NT2/D1 (cell line): ENCODE measurements around the genes PDE12, DENND6A, FLNB and ABHD6.

DNA sequence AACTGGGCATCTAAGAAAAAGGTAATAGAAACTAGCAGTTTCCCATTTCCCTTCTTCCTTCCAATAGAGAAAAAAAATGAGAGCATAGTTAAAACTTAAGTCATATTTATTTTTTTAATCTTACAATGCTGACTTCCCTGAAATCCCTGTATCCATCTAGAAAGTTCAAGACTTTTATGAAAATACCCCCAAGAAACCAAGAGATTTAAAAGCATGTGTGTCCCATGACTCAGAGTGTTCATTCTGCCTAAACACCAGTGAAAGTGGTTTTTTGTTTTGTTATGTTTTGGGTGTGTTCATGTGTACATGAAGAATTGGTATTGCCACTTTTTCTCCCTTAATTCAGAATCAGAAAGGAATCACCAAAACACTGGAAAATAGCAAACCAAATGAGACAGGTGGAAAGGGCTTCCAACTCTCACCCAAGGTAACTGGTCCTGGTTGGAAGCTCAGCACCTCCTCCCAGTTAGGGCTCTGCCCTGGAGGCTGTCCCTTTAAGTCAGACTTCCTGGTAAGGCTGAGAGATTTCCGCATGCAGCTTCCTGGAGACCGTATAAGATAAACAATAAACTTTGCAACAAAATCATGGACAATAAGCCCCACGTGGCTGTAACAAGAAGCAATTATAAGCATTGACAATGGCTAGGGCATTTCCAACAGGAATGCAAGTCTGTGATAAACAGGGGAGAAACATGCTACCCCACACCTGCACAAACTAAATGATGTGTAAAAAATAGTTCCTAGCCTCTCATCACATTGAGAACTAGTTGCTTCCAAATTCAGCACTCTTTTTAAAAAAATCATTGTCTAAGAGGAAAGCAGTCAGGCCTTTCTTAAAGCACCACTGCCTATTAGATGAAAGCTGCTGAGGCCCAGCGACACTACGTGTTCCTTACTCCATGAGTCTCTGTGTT is 122.0 kb upstream of the ARHGEF3 start:
- RRBS, 2 experiments, result no CpG with 5 or more reads among the region's 5 CpGs

DNA sequence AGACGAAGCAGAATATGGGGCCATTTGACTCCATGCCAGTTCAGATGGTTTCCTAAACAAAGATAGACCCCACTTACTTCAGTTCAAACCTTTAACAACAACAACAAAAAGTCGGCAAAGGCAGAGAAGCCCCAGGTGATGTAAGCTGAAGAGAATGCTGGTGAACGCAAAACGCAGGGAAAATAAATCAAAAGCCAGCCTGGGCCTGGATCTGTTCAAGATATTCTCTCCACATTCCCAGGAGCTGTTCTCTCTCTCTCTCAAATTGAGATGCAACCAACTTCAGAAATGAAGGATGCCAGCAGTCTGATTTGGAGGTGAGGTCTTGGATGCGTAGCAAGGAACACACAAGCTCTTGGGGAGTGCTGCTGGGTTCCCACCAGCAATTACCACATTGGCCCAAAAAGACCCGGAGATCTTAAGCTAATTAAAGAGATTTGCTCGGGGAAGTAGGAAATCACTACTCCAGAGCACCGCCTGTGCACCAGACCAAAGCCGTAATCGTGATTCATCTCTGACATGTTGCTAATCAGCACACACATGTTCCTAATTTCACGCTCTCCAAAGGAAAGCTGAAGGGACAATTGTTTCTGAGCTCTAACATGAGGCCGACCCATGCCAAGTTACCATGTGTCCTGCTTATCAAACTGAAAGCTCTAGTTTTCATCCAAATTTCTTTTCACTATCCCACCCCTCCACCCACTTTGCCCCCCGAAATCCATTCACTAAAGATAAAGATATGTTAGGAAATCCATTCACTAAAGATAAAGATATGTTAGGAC is 37.1 kb downstream of the IL17RD start:
- RRBS, 2 experiments, result no CpG with 5 or more reads among the region's 13 CpGs

GRCh38 chr3:57556180-57556983 is at the start of gene PDE12:
Gene PDE12, plus strand, starts transcription at chr3:57556274.
- RRBS, 2 experiments, result 3 to 8% methylated on average over 8 to 10 of the region's 77 CpGs

GRCh38 chr3:57583416-57584146 is 13.6 kb downstream of the ARF4 start:
- RRBS, 2 experiments, result no CpG with 5 or more reads among the region's 5 CpGs

DNA sequence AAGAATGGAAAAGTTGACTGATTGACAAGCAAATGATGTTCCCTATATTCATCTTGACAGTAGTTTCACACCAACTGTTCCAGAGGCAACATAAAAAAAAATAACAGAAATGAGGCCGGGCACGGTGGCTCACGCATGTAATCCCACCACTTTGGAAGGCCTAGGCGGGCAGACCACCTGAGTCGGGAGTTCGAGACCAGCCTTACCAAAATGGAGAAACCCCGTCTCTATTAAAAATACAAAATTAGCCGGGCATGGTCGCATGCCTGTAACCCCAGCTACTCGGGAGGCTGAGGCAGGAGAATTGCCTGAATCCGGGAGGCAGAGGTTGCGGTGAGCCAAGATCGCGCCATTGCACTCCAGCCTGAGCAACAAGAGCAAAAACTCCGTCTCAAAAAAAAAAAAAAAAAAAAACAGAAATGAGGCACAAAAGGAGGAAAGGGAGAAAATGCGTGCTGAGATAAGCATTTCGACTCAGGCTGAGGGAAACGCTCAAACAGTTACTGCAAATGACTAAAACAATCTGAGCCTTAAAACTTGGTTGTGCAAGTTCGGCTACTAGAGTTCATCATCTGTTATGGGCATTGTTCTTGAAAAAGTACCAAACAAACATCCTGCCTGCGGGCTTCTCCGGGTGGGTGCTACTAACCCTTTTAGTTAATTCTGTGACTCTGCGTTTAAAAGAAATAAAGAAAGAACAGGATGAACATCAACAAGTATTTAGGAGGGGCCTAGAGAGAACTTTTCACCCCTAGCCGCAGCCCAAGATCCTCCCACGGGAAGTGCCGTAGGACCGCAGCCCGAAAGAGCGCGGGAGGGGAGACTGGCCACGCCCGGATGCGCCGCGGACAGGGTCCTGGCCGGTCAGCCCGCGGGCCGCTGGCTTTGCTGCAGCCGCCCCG is 789 bp downstream of the DENND6A start:
- RRBS, 2 experiments, result under 1 to 2% methylated on average over 6 of the region's 40 CpGs

DNA sequence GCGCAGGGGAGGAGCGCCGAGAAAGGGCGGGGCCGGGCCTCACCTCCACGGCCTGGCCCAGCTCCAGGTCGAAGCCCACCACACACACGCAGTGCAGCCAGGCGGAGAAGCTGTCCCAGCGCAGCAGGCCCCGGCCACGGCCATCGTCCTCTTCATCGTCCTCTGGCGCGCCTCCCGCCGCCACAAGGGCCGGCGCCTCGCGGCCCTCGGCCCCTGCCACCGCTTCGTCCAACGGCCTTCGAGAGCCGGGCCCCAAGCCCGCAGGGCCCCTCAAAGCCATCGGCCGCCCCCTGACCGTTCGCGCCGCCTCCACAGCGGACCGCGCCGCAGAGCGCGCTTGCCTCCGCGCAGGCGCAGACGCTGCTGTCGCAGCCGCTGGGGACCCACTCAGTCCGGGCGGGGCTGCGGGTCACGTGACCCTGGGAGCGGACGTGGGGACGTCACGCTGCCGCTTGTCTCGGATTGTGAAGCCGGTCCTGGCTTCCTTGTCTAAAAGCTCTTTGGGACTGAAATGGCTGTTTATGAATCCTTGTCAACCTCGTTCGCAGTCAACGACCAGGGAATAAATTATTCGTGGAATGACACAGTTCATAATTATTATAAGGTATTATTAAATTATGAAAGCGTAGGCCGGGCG is at the start of gene DENND6A:
TSS of gene DENND6A (minus strand) at position 339 of the 637 bp plus-strand sequence.
- RRBS, 2 experiments, result 1% methylated on average over 36 of the region's 65 CpGs

- RRBS, 2 experiments, result no CpG with 5 or more reads among the region's 11 CpGs
These were observed 605 bp upstream of the SLMAP start for GRCh38 chr3:57755426-57755981.

- RRBS, 2 experiments, result no CpG with 5 or more reads among the region's 1 CpG
These were observed 125.0 kb upstream of the FLNB start for GRCh38 chr3:57883085-57883780.

GRCh38 chr3:57942794-57943411 is 65.3 kb upstream of the FLNB start:
- RRBS, 2 experiments, result no CpG with 5 or more reads among the region's 4 CpGs

GRCh38 chr3:57958659-57959643 is 49.3 kb upstream of the FLNB start:
- RRBS, 2 experiments, result no CpG with 5 or more reads among the region's 16 CpGs

GRCh38 chr3:57992549-57993384 is 15.5 kb upstream of the FLNB start:
- RRBS, 2 experiments, result no CpG with 5 or more reads among the region's 12 CpGs

- RRBS, 2 experiments, result under 1% methylated on average over 12 of the region's 86 CpGs
These were observed at the start of gene FLNB for GRCh38 chr3:58008128-58008931. Gene FLNB, plus strand, starts transcription at chr3:58008422.

GRCh38 chr3:58012756-58013099 is 4.5 kb downstream of the FLNB start:
- RRBS, 2 experiments, result no CpG with 5 or more reads among the region's 3 CpGs

DNA sequence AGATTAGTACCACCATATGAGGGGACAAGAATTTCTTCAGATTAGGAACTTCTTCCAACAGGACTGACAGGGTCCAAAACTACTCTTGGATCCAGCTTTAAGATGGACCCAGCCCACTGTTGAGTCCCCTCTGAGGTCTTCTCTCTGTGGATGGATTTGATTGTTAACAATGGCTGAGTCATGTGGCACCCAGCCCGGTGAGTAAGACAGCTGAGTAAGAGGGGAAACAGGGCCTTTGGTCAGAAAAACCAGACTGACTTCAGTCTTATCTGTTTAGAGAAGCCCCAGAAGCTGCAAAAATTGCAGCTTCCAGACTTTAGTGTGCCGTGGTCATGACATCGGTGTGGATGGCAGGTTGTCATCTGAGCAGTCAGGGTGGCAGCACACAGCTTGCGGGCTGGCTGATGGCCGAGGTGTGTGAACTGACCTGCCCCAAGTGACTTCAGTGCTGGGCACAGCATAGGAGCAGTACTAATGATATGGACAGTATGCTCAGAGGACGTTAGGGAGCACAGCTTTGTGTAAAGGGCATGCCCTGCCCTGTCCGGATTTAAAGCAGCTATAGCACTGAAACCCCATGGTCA is 44.2 kb downstream of the FLNB start:
- RRBS, 2 experiments, result no CpG with 5 or more reads among the region's 7 CpGs

GRCh38 chr3:58102896-58103774 is 94.9 kb downstream of the FLNB start:
- RRBS, 2 experiments, result no CpG with 5 or more reads among the region's 14 CpGs

DNA sequence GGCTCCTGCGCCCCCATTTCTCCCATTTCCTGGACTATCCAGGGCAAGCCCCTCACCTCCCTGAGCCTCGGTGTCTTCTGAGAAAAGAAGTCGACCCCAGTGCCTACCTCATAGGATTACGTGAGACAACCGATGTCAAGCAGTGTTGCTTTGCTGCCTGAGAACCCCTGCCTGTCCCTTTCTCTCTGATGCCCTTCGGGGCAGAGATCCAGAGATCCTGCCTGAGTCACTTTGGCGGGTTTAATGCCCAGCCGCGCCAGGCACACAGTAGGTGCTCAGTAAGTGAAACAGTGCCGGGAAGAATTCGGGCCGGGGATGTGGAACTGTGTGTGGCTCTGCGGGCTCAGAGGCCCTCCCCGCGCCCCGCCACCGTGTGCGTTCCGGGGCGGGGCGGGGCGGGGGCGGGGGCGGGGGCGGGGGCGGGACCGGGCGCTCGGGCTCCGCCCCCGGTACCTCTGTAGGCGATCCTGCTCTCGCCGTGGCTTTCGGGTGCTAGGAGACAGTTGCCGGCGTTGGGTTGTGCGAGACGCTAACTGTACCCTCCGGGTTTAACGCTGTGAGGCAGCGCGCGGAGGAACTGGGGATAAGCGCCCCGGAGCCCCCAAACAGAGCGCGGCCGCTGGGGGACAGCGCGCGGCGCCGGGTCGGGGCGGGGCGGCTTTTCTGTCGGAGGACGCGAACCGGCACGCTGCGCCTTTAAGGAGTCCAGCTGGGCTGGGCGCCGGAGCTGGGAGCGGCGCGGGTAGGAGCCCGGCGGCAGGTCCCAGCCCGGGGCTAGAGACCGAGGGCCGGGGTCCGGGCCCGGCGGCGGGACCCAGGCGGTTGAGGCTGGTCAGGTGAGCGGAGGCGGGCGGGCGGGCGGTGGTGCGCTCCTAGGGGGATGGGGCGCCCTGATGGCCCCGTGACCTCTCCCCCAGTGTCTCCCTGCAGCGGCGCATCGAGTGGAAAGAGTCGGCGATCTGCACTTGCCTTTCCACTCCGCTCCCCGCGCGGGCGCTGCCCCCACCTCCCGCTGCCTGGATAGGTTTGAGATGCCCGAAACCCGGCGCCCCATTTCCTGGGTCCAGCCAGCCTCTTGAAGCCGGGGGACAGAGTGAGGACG is at the start of gene ABHD6:
TSS of gene ABHD6 (plus strand) at position 712 of the 1,102 bp plus-strand sequence.
- RRBS, 2 experiments, result under 1 to 1% methylated on average over 40 to 41 of the region's 102 CpGs

GRCh38 chr3:58272253-58272655 is 33.8 kb upstream of the RPP14 start:
- RRBS, 2 experiments, result no CpG with 5 or more reads among the region's 2 CpGs

GRCh38 chr3:58354958-58355482 is 22.3 kb downstream of the PXK start:
- RRBS, 2 experiments, result no CpG with 5 or more reads among the region's 11 CpGs

GRCh38 chr3:58422543-58423110 is 11.0 kb downstream of the PDHB start:
- RRBS, 2 experiments, result no CpG with 5 or more reads among the region's 9 CpGs